Renal cortical epithelial cell (primary cell): ENCODE data around the genes DHCR24, TMEM61 and PCSK9.

DNA sequence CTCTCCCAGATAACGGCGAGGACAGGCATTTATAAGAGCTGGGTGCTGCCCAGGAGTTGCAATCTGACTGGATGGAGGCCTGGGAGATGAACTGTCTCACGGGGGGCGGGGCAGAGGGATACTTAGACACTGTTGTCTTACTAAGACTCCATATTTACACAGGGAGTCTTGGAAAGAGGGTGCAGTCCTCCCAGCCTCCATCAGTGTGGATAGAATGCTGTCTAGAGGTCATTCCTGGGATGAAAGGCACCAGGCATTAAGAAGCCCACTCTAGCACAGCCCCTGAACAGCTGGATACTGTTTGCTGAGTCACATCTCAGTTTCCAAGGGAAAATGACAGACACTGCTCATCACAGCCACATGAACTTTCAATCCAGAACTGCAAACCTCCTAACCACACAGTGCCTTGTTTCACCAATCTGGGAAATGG, 162.9 kb downstream of the MRPL37 start:
- RRBS, result no CpG with 5 or more reads among the region's 4 CpGs

DNA sequence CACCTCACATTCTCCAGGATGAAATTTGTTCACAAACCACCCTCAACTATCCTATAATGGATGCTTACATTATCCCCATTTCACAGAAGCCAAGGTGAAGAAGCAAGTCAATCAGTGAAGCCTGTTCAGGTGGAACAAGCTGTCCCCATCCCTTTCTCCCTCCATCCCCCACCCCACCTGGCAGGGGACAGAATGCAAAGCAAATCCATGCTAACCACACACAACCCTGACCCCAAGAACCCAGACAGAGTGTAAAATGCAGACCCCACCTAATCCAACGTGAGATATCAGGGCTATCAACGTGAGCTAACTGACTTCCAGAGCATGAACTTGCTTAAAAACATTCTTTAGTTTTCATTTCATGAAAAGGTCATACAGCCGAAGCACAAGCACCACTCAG, 173.5 kb upstream of the ACOT11 start:
- RRBS, result no CpG with 5 or more reads among the region's 3 CpGs

GRCh38 chr1:54514136-54514579, 33.9 kb upstream of the ACOT11 start:
- RRBS, result no CpG with 5 or more reads among the region's 12 CpGs

- RRBS, result 1% methylated on average over 15 of the region's 92 CpGs
These were observed at the start of gene DHCR24 for GRCh38 chr1:54886254-54887331. DHCR24 (minus strand) TSS chr1:54887195.

GRCh38 chr1:54980179-54981342, at the start of gene TMEM61:
TMEM61 (plus strand) TSS chr1:54980628.
- RRBS, result 1% methylated on average over 13 of the region's 93 CpGs

DNA sequence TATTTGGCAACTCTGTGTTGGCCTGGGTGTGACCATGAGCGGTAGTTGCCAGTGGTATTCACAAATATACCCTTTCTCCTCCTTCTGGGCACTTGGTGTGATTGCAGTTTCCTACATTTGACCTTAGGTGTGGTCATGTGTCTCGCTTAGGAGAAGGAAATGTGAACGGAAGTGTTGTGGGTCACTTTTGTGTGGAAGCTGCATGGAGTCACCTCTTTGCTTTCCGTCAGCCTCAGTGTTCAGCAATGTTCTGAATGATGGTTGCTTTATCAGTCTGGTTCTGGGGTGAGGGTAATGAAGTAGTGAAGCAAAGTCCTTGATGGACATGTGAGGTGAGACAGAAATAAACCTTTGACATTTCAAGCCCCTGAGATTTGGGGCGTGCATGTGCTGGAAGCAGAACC, 3.4 kb upstream of the PCSK9 start:
- RRBS, result no CpG with 5 or more reads among the region's 5 CpGs

- RRBS, result 3% methylated on average over 5 of the region's 66 CpGs
These were observed at the start of gene PCSK9 for GRCh38 chr1:55038990-55039994. PCSK9 (plus strand) TSS chr1:55039548.

- RRBS, result no CpG with 5 or more reads among the region's 15 CpGs
These were observed 13.2 kb downstream of the PCSK9 start for GRCh38 chr1:55052553-55053019.

GRCh38 chr1:55064794-55065412, 25.6 kb downstream of the PCSK9 start:
- RRBS, result no CpG with 5 or more reads among the region's 4 CpGs

- RRBS, result no CpG with 5 or more reads among the region's 3 CpGs
These were observed 59.8 kb downstream of the USP24 start for GRCh38 chr1:55155432-55155691.

GRCh38 chr1:55195962-55196495, 19.1 kb downstream of the USP24 start:
- RRBS, result no CpG with 5 or more reads among the region's 3 CpGs

- RRBS, result no CpG with 5 or more reads among the region's 4 CpGs
These were observed 3.4 kb downstream of the USP24 start for GRCh38 chr1:55211569-55212450.

- RRBS, result no CpG with 5 or more reads among the region's 7 CpGs
These were observed 73.2 kb upstream of the USP24 start for GRCh38 chr1:55288431-55288690.

- RRBS, result no CpG with 5 or more reads among the region's 3 CpGs
These were observed 147.5 kb upstream of the USP24 start for GRCh38 chr1:55362582-55363110.

- RRBS, result no CpG with 5 or more reads among the region's 2 CpGs
These were observed 369.6 kb upstream of the USP24 start for GRCh38 chr1:55584693-55585328.

DNA sequence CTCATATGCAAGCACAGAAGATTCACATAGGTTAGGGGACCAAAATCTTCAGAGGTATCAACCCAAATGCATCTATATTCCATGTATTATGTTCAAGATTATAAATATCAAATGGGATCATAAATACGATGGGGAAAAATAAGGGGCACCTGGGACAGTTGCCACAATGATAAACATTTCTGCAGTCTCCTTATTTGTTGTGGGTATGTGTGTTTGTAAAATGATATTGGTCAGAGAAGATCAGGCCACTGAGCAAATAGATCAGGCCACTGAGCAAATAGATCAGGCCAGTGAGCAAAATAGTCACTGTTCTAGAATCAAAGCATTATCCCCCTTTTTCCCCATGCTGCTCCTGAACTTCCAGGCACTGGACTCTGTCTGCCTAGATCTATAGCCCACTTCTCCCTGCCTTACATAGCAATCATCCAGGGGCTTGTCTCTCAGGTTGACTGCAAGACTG, 599.8 kb upstream of the USP24 start:
- RRBS, result no CpG with 5 or more reads among the region's 1 CpG

DNA sequence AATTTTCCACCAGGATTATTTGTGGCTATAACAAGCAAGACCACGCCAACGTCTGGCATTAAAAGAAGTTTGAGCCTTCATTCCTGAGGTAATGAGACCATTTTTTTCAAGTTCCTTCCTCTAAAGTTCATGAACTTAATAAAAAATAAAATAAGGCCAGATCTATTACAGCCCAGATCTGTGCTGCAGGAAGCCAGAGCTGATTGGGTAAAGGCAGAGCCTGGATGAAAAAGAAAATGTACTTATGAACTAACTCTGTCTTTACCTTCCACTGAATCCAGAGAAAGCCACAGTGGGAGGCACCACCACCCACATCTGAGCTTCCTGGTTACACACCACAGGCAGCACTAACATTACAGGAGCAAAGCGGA, 293.7 kb downstream of the PLPP3 start:
- RRBS, result no CpG with 5 or more reads among the region's 3 CpGs

- RRBS, result no CpG with 5 or more reads among the region's 7 CpGs
These were observed 82.3 kb downstream of the PLPP3 start for GRCh38 chr1:56497010-56497427.

DNA sequence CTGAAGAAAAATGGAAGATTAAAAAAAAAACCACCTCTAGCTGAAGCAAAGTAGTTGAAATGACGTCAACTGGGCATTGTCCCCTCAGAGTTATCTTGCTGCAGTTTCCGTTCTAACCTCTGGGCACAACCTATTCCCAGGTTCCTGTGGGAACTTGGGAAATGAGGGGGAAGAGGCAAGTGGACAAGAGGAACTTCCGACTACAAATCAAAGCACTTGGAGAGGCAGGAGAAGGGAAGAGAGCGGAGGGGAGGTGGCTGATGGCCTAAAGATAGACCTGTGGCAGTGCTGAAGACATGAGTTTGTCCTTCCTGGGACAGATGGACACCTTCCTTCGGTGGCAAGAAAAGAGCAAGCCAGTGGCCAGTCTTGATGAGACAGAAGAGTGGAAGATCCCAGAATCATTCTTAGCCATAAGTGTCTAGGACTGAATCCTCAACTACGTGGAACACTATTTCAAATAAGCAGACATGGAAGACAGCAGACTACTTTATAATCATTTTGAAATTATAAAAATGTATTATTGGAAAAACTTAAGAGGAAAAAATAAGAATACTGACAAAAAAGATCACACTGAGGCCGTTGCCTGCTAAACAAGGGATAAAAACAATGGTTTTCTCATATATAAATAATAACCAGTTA, 66.1 kb downstream of the PLPP3 start:
- RRBS, result no CpG with 5 or more reads among the region's 7 CpGs

- RRBS, result no CpG with 5 or more reads among the region's 10 CpGs
These were observed 62.8 kb downstream of the PLPP3 start for GRCh38 chr1:56516036-56517509.